Rectum (tissue), 1 donor: ENCODE data around the gene PARP1.

GRCh38 chr1:226407447-226408706, at the start of gene PARP1:
Gene PARP1 (minus strand): TSS chr1:226408093.
- PRO-cap, result bidirectional peak, plus-strand start at chr1:226407689, minus-strand start at chr1:226407563; bidirectional peak, plus-strand start at chr1:226408188, minus-strand start at chr1:226408082

- PRO-cap, result no peak
Observed at GRCh38 chr1:226444743-226445385, 37.0 kb upstream of the PARP1 start.

- PRO-cap, result unidirectional peak, plus-strand start at chr1:226568281
Observed at GRCh38 chr1:226568013-226568800, 19.6 kb downstream of the STUM start.

DNA sequence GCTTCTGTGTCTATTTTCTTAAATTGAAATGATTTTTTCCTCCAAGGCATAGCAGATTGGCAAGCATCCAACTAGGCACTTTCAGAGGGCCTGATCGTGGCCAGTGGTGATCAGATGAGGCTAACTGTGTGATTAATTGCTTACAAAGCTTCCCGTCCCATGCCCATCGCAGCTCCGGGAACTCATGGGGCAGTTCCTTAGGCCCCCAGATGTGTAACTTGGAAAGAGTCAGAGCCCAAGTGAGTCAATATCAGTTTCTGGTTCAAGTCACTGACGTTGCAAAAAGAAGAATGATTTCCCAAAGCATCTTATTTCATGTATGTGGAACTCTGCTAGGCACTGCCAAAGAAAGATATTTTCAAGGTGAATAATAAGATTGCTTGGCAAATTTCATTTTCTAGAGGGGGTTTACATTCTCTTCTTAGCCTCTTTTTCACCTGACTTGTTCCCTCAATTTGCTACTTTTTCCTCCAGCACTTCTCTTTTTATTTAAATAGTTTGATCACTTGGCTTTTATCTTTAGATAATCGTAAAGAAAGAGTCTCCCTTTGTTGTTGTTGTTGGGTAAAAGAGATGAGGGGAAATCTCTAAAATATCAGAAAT, 82.0 kb downstream of the ITPKB start:
- PRO-cap, result no peak

DNA sequence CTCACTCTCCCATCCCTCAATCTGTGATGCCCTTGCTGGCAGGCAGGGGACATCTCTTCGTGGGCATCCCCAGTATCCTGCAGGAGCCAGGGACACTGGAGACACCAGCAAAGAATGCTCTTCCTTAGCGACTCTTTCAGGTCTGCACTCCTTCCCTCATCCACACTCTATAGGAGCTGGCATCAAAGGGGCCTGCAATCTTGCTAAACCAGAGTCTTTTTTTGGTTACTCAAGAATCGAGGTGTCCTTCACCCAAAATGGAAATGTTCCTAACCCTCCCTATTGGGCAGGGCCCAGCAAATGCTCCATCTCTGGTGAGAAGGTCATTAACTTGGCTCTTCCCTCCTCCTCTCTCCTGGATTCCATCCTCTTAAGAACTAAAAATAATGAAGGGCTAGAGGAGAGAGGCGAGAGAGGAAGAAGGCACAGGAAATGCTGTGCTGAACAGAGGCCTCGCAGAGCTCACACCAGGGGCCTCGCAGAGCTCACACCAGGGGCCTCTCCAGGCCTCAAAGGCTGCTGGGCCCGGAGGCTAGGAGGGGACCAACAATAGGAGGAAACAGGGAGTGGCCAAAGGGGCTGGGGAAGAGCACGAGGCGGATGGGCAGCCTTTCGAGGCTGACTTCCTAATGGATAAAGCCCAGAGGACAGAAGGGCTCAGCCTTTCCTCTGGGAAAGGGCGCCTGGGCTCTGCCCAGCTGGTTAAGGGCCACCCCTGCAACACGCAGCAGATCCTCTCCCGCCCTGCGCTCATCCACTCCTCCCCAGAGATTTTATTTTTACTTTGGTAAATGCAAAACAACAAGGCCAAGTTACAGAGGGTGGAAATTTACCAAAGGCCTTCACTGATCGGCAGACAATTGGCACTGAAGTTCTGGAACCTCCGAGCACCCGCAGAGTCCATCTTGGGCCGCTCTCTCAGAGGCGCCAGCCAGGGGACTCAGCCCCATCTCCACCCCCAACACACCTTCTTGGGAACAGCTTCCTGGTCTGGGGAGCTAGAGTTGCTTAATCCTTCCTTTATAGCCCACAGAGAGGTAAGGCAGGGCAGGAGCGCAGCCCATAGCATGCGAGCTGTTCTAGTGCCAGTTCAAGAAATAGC, 78.5 kb downstream of the ITPKB start:
- PRO-cap, result bidirectional peak, plus-strand start at position 397 of the sequence, minus-strand start at position 354 of the sequence

GRCh38 chr1:226661556-226662373, 77.3 kb downstream of the ITPKB start:
- PRO-cap, result bidirectional peak, plus-strand start at chr1:226662177, minus-strand start at chr1:226662062

DNA sequence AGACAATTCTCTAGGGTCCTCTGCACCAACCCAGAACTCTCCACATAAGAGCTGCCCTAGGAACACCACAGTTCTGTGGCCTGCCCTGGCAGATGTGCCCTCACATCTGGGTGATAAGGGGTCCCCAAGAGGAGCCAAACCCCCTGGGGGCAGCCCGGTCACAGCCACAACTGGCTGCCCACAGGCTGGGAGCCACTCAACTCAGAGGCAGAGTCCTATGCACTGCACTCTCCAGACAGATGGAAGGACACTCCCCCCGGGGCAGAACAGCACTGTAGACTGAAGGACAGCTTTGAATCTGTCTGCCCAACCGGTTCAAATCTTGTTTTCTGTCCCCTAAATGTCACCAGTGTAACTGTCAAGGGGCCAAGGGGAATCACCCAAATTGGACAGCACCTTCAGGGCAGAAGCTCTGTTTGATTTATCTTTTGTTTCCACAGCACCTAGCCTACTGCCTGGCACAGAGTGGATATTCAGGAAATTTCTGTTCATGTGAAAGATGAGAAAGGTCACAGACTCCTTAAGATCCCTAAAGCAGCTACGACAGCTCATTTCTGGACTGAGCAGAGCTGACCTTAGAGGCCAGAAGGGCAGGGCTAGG, 41.2 kb downstream of the ITPKB start:
- PRO-cap, result no peak

DNA sequence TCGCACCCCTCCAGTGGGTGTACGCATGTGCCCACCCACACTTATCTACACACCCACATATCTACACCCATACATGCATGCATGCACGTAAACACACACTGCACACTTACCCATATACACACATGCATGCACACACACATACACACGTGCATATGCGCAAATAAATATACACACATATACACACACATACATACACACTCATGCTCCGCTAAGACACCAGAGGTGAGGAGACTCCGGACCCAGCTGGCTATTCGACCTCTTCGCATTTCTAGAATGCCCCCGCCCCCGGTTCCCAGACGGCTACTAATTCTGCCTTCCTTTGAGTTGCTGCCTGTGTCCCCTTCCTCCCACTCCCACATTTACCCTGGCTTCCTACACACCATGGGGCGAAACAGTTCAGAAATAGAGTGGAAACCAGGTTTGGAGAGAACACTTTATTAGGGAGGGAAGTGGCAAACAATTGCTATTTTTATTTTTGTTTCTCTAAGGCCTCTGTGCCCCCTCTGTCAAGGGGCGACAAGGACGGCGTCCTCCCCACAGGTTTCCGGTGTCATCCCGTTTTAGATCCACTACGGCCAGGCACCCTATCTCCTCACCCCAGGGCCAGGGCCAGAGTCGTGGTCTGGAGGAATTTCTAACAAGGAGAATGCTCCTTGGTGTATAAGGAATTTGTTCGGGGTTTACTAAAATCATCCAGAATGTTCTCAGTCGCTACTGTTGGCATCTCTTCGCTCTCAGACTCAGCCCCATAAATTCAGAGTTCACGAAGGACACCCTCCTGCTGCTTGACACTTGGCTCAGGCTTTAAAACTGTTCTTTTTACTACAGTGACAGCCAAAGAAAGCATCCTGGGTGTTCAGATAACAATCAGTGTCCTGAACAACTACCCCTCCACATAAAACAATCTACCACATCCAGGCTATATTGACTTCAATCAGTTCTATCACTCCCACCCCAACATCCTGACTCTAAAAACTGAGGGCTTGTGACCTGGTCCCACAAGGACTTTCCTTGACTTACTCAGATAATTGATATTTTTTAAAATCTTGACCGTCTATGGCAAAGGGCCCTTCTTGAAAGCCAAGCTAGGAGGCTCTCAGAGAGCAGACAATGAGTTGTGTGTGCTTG, 25.8 kb downstream of the ITPKB start:
- PRO-cap, result no peak

DNA sequence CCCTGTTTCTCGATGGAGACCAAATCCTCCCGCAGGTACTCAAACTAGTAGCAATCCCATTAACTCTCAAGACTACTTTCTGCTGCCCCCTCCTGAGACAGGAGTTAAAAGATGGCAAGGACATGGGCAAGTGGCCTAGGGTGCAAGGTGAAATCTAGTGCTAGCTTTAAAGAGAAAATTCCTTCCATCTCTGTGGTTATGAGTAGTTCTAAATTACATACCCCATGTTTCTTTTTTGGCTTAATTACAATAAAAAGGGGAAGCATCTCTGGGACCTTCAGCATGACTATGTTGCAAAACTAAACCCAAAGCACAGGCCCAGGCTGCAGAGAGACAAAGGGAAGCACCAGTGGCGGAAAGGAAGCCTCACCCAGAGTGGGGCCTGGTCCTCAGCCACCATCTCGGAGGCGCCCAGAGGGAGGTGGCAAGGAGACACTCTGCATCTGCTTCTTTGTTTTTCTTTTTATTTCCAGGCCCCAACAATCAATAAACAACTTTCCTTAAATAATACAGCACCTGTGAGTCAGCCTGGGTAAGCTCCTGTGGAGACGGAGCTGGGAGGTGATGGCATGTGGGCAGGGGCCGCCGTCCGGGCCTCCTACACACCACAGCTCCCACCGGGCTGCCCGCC, 21.8 kb downstream of the ITPKB start:
- PRO-cap, result no peak

GRCh38 chr1:226722929-226723646, 16.0 kb downstream of the ITPKB start:
- PRO-cap, result no peak

- PRO-cap, result unidirectional peak, plus-strand start at chr1:226733613; unidirectional peak, plus-strand start at chr1:226733686
Observed at GRCh38 chr1:226733195-226733928, 5.7 kb downstream of the ITPKB start.

GRCh38 chr1:226738099-226738914, 775 bp downstream of the ITPKB start:
- PRO-cap, result bidirectional peak, plus-strand start at chr1:226738149, minus-strand start at chr1:226738219; bidirectional peak, plus-strand start at chr1:226738656, minus-strand start at chr1:226738581

GRCh38 chr1:226875860-226876485, 5.6 kb downstream of the PSEN2 start:
- PRO-cap, result bidirectional peak, plus-strand start at chr1:226876203, minus-strand start at chr1:226875965

- PRO-cap, result unidirectional peak, minus-strand start at chr1:226882819
Observed at GRCh38 chr1:226882743-226883507, 12.5 kb downstream of the PSEN2 start.

DNA sequence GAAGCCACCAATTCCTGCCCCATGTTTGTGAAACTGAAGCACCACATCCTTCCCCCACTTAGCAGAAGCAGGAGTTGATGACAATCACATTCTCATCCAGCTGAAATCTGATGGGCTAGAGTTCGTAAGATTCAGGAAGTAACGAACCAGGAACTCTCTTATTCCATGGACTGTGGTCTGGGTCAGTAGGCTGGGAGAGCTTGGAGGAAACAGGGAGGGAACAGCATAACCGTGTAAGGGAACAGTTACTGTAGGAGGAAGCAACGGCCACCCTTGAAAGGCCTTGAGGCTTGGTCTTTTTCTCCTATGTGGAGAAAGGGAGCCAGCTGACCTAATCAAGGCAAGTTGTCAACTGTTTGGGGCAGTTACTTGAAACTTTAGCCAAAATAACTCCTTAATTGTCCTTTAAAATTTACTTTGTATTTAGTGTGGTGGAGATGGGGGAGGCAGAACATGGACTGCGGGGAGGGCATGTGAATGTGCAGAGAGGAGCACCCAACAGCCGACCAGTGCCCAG, 2.1 kb upstream of the COQ8A start:
- PRO-cap, result unidirectional peak, plus-strand start at position 188 of the sequence; unidirectional peak, plus-strand start at position 244 of the sequence

DNA sequence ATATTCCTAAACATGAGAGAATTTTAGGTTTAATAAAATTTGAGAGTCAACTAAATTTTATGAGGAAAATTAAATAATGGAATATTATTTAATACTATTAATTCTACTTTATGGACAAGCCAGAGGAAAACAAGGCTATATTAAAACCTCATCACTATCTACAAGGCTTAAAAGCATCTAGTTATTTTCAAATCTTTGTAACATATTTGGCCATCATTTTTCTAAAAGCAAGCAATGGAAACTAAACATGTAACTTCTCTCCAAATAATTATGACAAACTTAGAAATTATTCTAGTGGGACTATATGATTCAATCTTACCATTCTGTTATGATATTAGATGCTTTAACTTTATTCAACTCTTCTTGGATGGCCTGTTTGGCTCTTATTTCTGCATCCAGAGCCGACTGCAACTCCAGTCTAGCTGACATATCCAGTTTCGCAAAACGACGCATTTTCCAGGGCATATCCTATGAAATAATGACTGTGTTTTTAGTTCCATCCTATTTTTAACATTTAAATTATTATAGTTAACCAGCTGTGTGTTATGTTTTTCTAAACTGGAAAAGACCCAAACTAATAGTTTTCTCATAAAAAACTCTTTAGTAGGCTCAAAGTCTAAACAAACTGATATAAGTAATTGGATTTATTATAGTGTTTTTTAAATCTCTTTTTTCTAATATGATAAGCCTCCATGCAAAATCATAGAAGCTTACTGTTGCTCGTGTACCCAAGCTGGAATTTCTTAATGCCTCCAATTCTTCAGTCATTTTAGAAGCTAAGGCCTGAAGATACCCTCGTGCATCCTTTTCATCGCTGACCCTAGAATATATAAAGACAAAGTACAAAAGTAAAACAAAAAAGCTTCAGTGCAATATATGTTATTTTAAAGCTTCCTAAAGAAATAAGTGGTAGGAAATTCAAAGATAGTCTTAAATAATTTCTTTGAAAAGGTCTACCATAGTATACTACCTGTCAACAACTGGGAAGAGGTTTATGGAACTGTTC, 133.8 kb downstream of the COQ8A start:
- PRO-cap, result no peak

- PRO-cap, result no peak
Observed at GRCh38 chr1:227128885-227129290, 188.8 kb downstream of the COQ8A start.

- PRO-cap, result no peak
Observed at GRCh38 chr1:227134209-227135239, 183.8 kb downstream of the CDC42BPA start.

DNA sequence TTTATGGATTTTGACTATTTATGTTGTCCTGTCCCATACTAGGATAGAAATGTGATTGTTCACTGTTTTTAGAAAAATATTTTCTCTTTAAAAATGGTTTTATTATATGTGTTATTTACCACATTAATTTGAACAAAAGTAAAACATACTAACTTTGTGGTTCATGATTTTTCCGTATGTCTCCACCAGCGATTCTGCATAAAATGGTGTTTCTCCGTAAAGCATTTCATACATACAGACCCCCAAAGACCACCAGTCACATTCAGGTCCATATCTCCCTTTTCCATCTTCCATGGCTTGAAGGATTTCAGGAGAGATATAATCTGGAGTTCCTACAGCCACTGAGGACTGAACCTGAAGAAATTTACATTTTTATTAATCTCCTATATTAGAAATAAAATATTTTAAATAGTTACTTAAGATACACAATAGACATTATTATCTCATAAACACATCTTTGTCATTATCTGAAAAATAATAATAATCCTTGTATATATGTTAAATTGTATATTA, 171.0 kb downstream of the CDC42BPA start:
- PRO-cap, result no peak

- PRO-cap, result no peak
Observed at GRCh38 chr1:227220603-227221134, 97.6 kb downstream of the CDC42BPA start.